ENCODE measurements around the gene CCDC88A.

- RRBS = no CpG with 5 or more reads among the region's 4 CpGs
These were observed 97.1 kb upstream of the EML6 start for GRCh38 chr2:54626317-54626827.

- RRBS = no CpG with 5 or more reads among the region's 8 CpGs
These were observed 95.5 kb upstream of the EML6 start for GRCh38 chr2:54627882-54628486.

GRCh38 chr2:54637585-54638026 lies 85.9 kb upstream of the EML6 start:
- RRBS = no CpG with 5 or more reads among the region's 3 CpGs

- RRBS = no CpG with 5 or more reads among the region's 12 CpGs
These were observed 78.3 kb upstream of the EML6 start for GRCh38 chr2:54645155-54645542.

GRCh38 chr2:54646818-54647448 lies 76.5 kb upstream of the EML6 start:
- RRBS = 99% methylated on average over 4 of the region's 10 CpGs

GRCh38 chr2:54669820-54670208 lies 53.6 kb upstream of the EML6 start:
- RRBS = no CpG with 5 or more reads among the region's 3 CpGs

DNA sequence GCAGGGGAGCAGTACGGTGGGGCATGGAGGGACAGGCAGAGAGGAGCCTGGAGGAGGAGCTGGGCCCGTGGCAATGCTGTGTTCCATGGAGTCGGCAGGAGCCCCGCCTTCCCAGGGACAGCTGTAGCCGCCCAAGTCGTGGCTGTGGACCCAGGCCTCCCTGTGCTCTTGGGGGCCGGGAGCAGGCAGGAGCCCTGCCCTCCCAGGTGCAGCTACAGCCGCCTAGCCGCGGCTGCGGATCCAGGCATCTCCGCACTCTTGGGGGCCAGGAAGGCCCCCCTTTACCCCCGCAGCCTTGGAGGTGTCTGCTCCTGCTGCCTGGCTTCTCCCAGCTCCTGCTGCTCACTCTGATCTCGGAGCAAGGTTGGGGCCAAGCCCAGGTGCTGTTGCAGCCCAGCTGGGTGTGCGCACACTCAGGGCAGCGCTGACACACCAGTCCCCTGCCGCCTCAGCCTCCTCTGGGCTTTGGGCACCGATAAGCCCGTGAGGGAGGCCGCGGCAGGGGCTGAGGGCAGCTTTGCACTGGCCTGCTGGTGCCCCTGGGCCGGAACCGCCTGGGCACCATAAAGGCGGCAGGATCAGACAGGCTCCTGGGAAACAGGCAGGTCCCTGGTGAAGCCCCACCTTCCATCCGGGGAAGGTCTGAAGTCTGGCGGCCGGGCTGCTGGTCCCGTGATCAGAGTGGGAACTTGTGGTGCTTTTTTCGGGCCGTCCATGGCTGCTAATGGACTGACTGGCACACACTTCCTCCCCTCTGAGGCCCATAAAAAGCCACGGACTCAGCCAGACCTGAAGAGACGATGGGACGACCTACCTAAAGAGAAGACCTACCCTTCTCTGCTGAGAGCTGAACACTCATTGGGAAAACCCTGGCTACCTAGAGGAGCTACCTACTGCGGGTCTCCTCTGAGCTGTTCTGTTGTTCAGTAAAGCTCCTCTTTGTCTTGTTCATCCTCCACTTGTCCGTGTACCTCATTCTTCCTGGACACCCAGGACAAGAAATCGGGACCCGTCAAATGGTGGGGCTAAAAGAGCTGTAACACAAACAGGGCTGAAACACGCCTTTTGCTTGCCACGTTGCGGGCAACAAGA lies 14.1 kb upstream of the EML6 start:
- RRBS = 73% methylated on average over 4 of the region's 40 CpGs

- RRBS = 18% methylated on average over 1 of the region's 14 CpGs
These were observed 484 bp downstream of the EML6 start for GRCh38 chr2:54724000-54724292.

DNA sequence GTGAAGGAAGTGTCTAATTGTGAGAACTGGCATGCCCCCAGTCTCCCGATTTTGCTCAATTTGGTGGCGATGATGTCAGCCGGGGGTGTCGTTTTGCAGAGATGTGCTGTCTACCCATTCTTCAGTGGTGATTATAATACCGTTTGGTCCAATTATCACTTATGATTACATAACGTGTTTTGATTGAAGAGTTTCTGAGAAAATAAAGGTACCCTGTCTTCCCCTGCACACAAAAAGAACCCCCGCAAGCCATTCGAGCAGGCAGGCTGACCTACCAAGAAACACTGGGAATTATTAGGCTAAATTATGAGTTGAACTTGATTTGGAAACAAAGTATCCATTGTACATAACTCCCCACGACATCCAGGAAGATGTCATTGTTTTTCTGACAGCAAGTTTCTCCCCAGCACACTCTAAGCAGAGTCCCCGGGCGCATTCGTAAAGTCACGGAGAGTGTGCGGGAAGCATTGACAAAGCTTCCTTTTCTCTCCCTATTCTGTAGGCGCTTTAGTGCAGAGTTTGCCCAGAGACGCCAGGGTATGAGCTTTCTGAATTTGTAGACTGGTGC lies 102.9 kb downstream of the RTN4 start:
- RRBS = no CpG with 5 or more reads among the region's 16 CpGs

DNA sequence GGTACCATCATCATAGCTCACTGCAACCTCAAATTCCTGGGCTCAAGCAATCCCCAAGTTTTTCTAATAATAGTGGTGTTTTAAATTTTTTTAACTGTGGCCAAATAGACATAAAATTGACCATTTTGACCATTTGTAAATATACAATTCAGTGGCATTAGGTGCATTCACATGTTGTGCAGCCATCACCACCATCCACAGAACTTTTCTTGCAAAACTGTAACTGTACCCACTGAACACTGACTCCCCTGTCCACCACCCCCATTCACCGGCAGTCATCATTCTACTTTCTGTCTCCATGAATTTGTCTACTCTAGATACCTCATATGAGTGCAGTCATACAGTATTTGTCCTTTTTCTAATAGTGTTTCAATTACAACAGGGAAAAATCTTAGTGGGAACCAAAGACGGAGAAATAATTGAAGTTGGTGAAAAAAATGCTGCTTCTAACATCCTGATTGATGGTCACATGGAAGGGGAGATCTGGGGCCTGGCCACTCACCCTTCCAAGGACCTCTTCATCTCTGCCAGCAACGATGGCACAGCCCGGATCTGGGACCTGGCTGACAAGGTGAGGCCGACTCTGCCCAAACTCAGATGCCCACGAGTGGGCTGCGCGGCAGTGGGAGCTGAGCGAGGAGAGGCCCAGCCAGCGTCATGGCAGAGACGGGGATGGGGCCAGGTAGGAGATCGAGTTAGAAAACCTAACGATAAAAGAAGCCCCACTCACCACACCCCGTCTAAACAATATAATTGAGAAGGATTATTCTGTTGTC lies 87.9 kb downstream of the RTN4 start:
- RRBS = no CpG with 5 or more reads among the region's 14 CpGs

- RRBS = no CpG with 5 or more reads among the region's 11 CpGs
These were observed 77.7 kb downstream of the RTN4 start for GRCh38 chr2:54972173-54973387.

DNA sequence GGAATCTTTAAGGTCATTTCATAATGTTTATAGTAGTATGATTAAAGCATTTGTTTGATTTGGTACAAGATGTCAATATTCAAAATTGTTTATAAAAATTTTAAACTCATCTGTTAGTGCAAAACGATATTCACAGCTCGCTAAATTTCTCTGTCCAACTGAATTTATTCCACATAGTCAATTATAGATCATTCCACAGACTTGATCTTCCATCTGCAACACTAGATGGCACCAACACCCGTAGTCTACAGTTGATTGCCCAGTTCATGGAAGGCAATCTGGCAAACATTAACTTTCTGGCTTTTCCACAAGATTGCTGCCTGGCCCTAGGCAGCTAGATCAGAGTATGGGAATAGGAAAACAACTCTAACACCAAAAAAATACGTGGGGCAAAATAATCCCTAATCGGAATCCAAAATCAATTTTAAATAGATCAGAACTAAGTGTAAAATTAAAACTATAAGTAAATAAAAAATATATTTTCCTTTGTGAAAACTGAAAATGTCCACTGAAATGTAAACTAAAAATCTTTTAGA lies 35.3 kb downstream of the RTN4 start:
- RRBS = no CpG with 5 or more reads among the region's 5 CpGs

- RRBS = no CpG with 5 or more reads among the region's 10 CpGs
These were observed 23.3 kb downstream of the RTN4 start for GRCh38 chr2:55026694-55027572.

DNA sequence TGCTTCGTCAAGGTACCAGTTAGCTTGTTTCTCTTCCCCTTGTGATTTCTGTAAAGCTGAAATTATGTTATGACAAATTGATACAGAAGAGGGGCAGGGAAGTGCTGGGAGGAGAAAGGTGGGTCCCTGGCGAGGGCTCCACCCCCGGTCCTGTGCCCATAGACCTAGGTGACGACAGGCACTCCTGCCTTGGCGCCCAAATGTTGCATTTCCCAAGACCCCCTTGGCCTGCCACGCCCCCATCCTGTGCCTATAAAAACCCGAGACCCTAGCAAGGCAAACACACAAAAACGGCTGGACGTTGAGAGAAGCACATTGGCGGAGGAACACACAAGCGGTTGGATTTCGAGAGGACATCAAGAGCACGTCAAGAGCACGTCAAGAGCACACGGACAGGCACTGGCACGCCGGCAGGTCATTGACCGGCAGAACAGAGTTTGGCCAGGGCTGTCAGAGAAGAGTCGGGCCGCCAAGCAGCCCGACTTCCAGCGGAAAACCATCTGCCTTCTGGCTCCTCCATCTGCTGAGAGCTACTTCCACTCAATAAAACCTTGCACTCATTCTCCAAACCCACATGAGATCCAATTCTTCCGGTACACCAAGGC lies 11.5 kb upstream of the RTN4 start:
- RRBS = no CpG with 5 or more reads among the region's 23 CpGs

GRCh38 chr2:55099851-55100882 lies 49.9 kb upstream of the RTN4 start:
- RRBS = no CpG with 5 or more reads among the region's 5 CpGs

GRCh38 chr2:55111611-55112227 lies 61.5 kb upstream of the RTN4 start:
- RRBS = no CpG with 5 or more reads among the region's 11 CpGs

- RRBS = 3% methylated on average over 8 of the region's 32 CpGs
These were observed 657 bp downstream of the RPS27A start for GRCh38 chr2:55232943-55233747.

DNA sequence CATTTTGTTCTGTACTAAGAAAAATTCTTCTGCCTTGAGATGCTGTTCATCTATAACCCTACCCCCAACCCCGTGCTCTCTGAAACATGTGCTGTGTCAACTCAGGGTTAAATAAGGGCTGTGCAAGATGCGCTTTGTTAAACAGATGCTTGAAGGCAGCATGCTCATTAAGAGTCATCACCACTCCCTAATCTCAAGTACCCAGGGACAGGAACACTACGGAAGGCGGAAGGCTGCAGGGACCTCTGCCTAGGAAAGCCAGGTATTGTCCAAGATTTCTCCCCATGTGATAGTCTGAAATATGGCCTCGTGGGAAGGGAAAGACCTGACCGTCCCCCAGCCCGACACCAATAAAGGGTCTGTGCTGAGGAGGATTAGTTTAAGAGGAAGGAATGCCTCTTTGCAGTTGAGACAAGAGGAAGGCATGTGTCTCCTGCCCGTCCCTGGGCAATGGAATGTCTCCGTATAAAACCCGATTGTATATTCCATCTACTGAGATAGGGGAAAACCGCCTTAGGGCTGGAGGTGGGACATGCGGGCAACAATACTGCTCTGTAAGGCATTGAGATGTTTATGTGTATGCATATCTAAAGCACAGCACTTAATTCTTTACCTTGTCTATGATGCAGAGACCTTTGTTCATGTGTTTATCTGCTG lies 10.4 kb upstream of the MTIF2 start:
- RRBS = no CpG with 5 or more reads among the region's 12 CpGs

- RRBS = no CpG with 5 or more reads among the region's 9 CpGs
These were observed 10.4 kb downstream of the CCDC88A start for GRCh38 chr2:55409011-55409814.

- RRBS = 3% methylated on average over 11 of the region's 67 CpGs
These were observed at the start of gene CCDC88A for GRCh38 chr2:55419150-55420054. CCDC88A (minus strand) TSS chr2:55419856.

Data from OVCAR3 (cell line).